SK-N-SH (cell line): ENCODE measurements around the gene TRAF1.

DNA sequence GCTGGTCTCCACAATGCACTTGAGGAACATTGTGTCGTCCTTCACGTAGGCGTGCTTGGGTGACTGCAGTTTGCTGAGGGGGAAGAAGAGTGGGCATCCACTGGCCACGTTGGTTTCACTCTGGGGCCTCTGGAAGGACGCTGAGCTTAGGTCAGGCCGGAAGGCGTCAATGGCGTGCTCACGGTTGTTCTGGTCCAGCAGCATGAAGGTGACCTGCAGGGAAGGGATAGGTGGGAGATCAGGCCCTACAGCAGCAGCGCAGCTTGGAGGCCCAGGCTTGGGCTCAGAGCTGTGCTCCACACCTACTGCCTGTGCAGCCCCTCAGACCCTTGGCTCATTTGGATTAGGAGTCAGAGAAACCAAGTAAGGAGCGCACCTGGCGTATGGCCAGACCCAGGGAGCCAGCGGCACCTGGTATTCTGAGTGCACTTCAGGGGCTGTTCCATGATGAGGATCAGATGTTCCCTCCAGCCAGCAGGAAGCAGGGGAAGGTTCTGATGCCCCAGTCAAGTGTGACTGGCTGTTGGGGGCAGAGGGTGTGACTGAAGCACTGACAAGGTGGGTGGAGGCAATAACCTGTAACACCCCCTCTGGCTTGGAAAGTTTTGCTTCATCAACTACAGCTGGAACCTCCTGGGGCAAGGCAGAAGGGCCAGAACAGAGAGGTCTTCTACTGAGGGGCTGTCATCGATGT lies 21.4 kb downstream of the TRAF1 start:
- RRBS, result no CpG with 5 or more reads among the region's 14 CpGs
CAGE:
- cytosol, long polyA plus RNA, result no peak
- long polyA plus RNA, result no peak
- nucleus, long polyA plus RNA, result no peak

DNA sequence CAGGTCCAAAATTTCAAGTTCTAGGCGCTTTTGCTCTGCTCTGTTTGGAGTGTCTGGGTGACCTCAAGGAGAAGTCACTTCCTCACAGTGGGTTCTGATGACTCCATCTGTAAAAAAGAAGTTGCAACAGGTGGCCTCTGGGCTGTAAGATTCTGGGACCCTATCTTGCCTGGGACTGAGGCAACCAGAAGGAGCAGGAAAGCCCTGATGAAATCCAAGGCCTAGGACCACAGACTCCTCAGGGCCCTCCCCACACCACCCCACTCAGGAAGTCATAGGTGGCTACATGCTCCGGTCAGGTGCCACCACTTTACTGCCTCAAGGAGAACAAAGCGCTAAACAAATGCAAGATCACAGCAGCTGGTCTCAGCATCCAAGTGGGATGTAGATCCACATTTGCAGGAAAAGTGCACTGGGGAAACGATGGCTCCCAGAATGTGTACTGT lies at the start of gene TRAF1:
TRAF1 (minus strand) TSS at position 215 of the 446 bp plus-strand sequence.
- RRBS, result no CpG with 5 or more reads among the region's 4 CpGs
CAGE:
- cytosol, long polyA plus RNA, result no peak
- long polyA plus RNA, result no peak
- nucleus, long polyA plus RNA, result no peak

GRCh38 chr9:120927423-120927818 lies 825 bp upstream of the TRAF1 start:
- RRBS, result no CpG with 5 or more reads among the region's 4 CpGs
CAGE:
- cytosol, long polyA plus RNA, result no peak
- long polyA plus RNA, result no peak
- nucleus, long polyA plus RNA, result no peak

- RRBS, result 33% methylated on average over 4 of the region's 17 CpGs
CAGE:
- cytosol, long polyA plus RNA, result no peak
- long polyA plus RNA, result no peak
- nucleus, long polyA plus RNA, result no peak
Observed at GRCh38 chr9:120929248-120929458, 2.6 kb upstream of the TRAF1 start.

GRCh38 chr9:120942338-120943213 lies 16.0 kb upstream of the TRAF1 start:
- RRBS, result no CpG with 5 or more reads among the region's 9 CpGs
CAGE:
- cytosol, long polyA plus RNA, result no peak
- long polyA plus RNA, result no peak
- nucleus, long polyA plus RNA, result no peak

GRCh38 chr9:121051739-121052109 lies 1.6 kb upstream of the C5 start:
CAGE:
- cytosol, long polyA plus RNA, result no peak
- long polyA plus RNA, result no peak
- nucleus, long polyA plus RNA, result no peak

DNA sequence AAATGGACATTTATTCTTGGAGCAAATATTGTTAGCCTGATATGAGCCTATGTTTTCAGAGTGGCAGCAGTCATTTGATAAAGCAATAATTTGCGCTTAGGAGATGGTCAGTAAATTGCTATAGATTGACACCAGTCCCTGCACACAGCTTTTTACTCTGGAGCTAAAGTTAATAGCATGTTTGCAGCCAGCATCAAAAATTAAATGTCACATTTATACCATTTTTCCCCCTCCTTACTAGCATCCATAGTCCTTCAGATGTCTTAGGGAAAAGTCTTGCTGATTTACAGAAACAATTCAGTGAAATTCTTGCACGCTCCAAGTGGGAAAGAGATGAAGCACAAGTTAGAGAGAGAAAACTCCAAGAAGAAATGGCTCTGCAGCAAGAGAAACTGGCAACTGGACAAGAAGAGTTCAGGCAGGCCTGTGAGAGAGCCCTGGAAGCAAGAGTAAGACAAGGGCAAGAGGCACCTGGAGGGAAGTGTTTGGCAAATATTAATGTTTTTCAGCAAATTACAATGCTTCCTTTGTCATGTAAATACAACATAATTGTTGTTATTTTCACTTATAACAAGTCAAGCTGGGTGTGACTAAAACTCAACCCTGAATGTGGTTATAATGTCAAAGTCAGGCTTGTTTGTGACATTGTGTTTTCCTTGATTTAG lies 60.4 kb downstream of the RAB14 start:
- RRBS, result no CpG with 5 or more reads among the region's 2 CpGs
CAGE:
- cytosol, long polyA plus RNA, result no peak
- long polyA plus RNA, result no peak
- nucleus, long polyA plus RNA, result no peak

GRCh38 chr9:121178510-121179046 lies 23.1 kb downstream of the RAB14 start:
- RRBS, result 98% methylated on average over 3 of the region's 6 CpGs
CAGE:
- cytosol, long polyA plus RNA, result no peak
- long polyA plus RNA, result no peak
- nucleus, long polyA plus RNA, result no peak

DNA sequence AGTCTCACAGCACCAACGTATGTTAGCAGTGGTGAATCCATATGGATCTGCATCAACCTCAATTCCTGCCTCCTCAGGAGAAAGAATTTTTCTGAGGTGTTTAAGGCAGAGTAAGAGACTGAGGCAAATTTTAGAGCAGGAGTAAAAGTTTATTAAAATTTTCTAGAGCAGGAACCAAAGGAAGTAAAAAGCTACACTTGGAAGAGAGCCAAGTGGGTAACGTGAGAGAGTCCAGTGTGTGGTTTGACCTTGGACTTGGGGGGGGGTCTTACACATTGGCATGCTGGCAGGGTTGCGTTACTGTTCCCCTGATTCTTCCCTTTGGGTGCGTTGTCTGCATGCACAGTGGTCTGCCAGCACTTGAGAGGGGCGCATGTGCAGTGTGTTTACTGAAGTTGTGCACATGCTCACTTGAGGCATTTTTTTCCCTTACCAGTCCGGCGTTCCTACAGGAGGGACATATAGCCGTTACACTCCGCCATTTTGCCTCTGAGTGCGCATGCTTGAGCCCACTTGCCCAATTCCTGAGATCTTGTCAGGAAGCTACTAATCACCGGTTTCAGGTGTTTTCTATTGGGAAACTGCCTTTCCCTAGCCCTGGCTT lies 21.1 kb upstream of the RAB14 start:
- RRBS, result 96% methylated on average over 3 of the region's 11 CpGs
CAGE:
- cytosol, long polyA plus RNA, result no peak
- long polyA plus RNA, result no peak
- nucleus, long polyA plus RNA, result no peak

GRCh38 chr9:121260934-121261577 lies 6.9 kb upstream of the GSN start:
- RRBS, result no CpG with 5 or more reads among the region's 8 CpGs
CAGE:
- cytosol, long polyA plus RNA, result no peak
- long polyA plus RNA, result no peak
- nucleus, long polyA plus RNA, result no peak

DNA sequence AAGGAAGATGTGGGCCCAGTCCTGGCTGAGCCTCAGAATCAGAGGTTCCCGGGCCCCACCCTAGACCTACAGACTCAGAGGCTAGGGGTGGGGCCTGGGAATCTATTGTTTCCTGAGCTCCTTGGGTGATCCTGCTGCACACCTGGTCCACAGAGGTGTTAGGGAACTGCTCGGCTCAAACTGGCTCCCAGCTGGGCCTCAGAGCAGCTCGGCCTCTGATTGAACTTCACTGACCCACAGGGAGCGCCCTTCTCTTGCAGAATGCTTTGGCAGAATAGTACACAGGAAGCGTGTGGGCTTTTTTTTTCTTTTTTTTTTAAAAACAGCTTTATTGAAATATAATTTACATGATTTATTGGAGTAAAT lies 19.4 kb downstream of the GSN start:
- RRBS, result no CpG with 5 or more reads among the region's 5 CpGs
CAGE:
- cytosol, long polyA plus RNA, result no peak
- long polyA plus RNA, result no peak
- nucleus, long polyA plus RNA, result no peak

DNA sequence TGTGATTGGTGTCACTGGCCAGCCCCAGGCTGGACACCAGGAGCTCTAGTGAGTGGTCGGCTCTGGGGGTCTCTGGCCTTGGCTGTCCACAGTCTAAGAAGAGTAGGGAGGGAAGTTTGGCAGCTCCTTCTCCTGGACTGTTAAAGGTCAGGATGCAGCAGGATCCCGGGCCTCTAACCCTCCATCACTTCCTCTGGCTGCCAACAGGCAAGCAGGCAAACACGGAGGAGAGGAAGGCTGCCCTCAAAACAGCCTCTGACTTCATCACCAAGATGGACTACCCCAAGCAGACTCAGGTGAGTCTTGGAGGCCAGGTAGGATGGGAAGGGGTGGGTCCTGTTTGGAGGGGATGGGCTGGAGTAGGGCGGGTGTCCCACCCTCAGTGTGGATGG lies 50.2 kb downstream of the GSN start:
- RRBS, result no CpG with 5 or more reads among the region's 4 CpGs
CAGE:
- cytosol, long polyA plus RNA, result no peak
- long polyA plus RNA, result no peak
- nucleus, long polyA plus RNA, result no peak

DNA sequence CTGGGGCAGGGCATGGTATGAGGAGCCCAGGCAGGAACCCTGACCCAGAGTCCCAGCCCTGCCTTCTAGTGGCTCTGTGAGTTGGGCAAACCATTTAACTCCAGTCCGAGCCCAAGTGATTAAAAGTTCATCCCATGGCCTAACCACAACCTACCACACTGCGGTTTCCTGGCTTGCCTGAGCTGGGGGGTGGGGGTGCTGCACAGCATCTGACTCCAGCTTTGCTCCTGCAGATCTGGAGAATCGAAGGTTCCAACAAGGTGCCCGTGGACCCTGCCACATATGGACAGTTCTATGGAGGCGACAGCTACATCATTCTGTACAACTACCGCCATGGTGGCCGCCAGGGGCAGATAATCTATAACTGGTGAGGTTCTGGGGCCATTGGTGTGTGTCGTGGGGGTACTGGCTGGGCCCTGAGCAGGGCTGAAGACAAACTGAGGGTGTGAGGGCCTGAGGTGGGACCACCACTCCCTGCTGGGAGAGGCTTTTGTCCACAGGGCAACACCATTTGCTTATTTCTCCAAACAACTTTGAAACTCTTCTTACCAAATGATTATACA lies 48.9 kb downstream of the STOM start:
- RRBS, result no CpG with 5 or more reads among the region's 8 CpGs
CAGE:
- cytosol, long polyA plus RNA, result no peak
- long polyA plus RNA, result no peak
- nucleus, long polyA plus RNA, result no peak

GRCh38 chr9:121499194-121499634 lies 430 bp downstream of the GGTA1 start:
- RRBS, result 2% methylated on average over 9 of the region's 24 CpGs
CAGE:
- cytosol, long polyA plus RNA, result no peak
- long polyA plus RNA, result no peak
- nucleus, long polyA plus RNA, result no peak

GRCh38 chr9:121545942-121546423 lies 46.3 kb upstream of the GGTA1 start:
- RRBS, result 4% methylated on average over 6 of the region's 23 CpGs
CAGE:
- cytosol, long polyA plus RNA, result no peak
- long polyA plus RNA, result no peak
- nucleus, long polyA plus RNA, result no peak

DNA sequence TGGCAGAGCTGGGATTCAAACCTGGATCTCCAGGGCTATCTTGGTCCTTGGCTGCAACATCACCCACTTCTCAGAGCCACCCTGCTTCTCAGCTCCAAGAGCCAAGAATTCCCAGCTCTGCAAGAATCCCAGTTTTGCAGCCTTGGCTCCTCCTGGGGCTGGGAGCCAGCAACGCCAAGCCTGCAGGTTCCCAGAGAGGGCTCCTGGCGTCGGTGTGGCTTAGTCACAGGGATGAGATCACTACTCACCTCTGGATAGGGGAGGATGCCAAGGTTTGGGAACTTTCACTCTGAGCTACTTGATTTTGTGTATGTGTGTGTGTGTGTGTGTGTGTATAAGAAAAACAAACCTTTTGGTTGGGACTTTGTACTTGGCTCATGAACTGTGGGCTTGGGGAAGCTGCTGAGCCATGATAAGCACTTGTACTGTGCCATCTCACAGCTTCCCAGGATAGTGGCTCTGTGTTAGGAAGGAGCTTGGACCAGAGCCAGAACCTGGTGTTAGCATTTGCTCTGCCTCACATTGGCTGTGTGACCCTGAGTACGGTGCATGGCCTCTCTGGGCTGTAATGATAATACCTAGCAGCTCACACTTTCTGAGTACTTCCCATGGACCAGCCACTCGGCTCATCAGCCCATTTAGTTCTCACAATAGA lies 41.6 kb upstream of the DAB2IP start:
- RRBS, result no CpG with 5 or more reads among the region's 5 CpGs
CAGE:
- cytosol, long polyA plus RNA, result no peak
- long polyA plus RNA, result no peak
- nucleus, long polyA plus RNA, result no peak

DNA sequence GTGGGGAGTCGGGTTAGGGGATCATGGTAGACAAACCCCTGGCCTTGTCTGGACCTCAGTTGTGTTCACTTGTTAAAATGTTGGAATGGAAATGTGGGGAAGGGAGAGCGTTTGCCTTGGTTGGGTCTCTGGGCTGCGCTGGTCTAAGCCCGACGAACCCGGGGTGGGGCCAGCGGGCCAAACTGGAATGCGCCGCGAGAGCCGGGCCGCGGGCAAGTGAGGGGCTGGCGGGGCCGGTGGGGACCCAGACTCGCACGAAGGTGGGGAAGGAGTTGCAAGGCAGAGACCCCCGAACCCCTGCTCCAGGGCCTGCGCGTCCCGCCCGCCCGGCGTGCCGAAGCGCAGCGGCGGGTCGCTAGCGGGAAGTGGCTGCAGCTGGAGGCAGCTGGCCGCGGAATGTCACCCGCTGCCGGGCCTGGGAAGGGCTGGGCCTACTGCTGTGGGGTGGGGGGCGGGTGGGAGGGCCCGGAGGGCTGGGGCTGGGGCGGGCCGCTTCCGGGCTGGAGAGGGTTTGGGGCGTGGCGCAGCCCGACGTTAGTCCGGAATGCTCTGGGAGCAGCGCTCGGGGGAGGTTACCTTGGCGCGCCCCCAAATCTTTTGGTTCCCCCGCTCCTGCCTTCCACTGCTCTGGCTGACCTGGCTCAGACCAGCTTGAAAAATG lies 84.8 kb downstream of the DAB2IP start:
- RRBS, result 96% methylated on average over 33 of the region's 49 CpGs
CAGE:
- cytosol, long polyA plus RNA, result no peak
- long polyA plus RNA, result no peak
- nucleus, long polyA plus RNA, result no peak

- RRBS, result 100% methylated on average over 2 of the region's 15 CpGs
CAGE:
- cytosol, long polyA plus RNA, result no peak
- long polyA plus RNA, result no peak
- nucleus, long polyA plus RNA, result no peak
Observed at GRCh38 chr9:121737320-121738147, 86.1 kb downstream of the DAB2IP start.

DNA sequence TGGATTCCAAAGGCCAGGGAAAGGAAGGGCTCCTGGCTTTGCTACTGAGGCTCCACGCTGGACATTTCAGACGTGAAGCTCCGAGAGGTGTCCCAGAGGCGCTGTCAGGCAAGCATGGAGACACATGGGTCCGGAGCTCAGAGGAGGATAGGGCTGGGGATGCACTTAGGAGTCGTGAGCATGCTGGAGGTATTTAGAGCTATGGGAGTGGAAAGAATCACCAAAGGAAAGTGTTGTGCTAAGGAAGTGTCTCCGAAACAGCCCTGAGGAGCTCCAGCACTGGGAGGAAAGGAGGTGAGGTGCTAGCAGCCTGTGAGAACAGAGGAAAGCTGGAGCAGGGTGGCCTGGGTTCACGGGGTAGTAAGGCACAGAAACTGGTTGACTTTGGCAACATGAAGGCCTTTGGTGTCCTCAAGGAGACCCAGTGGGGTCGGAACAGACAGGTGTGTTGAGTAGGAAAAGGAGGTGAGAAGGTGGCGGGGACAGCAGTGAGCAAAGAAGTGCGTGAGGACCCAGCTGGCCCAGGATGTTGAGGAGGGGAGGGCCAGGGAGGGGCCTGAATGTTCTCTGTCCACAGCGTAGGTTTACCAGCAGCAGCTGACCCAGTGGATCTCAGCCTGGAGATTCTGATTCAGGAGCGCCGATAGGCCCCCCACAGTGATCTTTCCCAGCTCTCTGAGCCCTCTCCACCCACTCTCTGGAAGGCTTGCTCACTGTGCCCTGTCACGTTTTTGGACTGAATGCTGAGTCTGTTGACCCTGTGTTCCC lies 88.4 kb downstream of the DAB2IP start:
- RRBS, result no CpG with 5 or more reads among the region's 15 CpGs
CAGE:
- cytosol, long polyA plus RNA, result no peak
- long polyA plus RNA, result no peak
- nucleus, long polyA plus RNA, result no peak

- RRBS, result 83% methylated on average over 2 of the region's 8 CpGs
CAGE:
- cytosol, long polyA plus RNA, result no peak
- long polyA plus RNA, result no peak
- nucleus, long polyA plus RNA, result no peak
Observed at GRCh38 chr9:121750671-121751100, 99.3 kb downstream of the DAB2IP start.